Ureter (tissue), 1 donor: ENCODE measurements around the genes NDUFAF8, GCGR and ARHGDIA.

DNA sequence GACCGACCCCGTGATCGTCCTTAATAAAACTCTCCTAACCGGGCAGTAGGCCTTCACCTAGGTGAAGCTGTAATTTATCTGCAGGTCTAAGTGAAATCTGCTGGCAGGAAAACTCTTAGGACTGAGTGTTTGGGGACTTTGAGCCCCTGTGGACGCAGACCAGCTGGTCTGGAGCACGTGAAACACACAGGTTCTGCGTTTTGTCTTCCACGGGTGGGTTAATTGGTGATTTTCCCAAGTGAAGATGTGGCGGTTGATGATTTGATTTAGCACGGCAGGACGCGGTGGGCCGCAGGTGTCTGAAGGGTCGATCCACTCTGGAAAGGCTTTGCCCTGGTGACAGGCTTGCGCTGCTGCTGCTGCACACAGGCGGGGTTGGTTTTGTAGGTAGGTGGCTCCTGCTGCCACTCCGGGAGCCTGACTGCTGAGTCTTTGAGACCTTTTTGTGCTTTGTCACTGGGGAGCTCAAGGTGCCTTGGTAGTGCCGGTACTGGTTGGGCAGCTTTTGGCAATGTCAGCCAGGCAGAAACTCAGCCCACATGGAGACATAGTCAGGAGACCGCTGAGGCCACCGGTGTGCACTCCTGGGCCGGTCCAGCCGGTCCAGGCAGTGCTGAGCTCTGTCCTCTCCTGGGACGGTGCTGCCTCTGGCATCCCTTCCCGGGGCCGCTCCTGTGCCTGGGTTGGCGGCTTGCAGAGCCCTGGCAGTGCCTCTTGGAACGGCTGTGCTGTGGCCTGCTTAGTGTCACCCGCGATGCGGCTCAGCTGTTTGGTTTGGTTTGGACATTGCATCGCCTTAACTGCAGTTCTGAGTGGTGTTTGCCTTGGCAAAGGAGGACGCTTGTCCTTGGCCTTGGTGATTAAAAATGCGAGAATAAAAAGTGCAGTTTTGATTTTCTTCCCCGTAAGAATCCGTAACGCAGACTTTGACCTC lies 2.3 kb downstream of the BAIAP2 start:
- PRO-cap: no peak

DNA sequence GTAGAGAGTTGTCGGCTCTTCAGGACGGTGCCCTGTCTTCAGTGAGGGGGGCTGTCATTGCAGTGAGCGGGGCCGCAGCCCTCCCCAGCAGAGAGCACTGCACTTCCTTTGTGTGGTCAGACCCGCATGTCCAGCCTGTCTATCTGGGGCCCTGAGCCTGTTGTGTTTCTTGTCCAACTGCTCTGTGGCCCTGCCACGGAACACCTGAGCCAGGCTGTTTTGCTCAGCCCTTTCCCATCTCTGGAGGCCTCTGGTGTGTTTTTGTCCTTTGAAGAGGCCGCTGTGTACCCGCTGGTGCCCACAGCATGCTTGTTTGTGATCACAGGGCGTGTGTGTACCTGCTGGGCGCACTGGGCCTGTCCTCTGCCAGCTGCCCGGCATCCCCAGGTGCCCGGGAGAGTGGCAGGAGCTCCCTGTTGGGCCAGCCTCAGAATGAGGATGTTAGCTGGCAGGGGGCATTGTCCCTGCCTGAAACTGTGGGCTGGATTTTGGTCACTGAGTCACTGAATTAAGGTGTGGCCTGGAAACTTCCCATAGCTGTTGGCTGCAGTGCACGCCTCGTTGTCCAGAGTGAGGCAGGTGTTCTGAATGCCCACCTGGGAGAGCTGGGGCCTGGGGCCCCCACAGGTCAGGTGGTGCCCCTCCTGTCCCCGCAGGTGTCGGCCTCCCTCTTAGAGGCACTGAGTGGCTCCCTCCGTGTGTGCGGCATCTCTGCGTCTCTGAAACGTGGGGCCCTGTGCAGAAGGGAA lies 31.1 kb downstream of the BAIAP2 start:
- PRO-cap: no peak

DNA sequence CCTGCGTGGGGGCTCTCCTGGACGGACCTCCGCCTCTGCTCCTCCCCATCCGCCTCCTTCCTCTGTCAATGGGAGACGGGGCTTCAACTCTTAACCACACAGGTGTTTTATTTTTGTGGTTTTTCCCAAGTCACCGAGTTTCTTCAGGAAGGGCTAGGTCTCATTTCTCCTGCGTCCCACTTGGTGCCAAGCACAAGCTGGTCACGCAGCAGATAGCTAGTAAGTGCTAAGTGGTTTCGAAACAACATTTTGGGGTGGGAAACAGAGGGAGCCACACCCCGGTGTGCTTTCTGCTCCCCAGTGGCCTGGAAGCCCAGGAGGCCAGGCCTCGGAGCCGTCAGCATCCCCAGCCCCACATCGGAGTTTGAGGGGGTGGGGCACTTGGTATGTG lies 55.4 kb downstream of the BAIAP2 start:
- PRO-cap: no peak

DNA sequence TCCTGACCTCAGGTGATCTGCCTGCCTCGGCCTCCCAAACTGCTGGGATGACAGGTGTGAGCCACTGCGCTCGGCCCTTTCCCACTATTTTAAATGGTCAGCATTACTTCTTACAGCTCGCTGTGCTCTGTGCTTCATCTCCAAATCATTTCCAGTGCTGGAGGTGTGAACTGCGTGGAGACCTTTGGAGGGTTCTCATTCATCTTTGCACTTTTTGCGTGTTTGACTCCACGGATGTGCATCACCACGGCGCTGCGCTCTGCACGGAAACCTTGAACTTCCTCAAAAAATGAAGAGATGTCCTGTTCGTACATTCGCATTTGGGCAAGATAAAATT lies 10.5 kb upstream of the PVALEF start:
- PRO-cap: no peak

- PRO-cap: no peak
Observed at GRCh38 chr17:81155241-81155440, 10.2 kb upstream of the PVALEF start.

DNA sequence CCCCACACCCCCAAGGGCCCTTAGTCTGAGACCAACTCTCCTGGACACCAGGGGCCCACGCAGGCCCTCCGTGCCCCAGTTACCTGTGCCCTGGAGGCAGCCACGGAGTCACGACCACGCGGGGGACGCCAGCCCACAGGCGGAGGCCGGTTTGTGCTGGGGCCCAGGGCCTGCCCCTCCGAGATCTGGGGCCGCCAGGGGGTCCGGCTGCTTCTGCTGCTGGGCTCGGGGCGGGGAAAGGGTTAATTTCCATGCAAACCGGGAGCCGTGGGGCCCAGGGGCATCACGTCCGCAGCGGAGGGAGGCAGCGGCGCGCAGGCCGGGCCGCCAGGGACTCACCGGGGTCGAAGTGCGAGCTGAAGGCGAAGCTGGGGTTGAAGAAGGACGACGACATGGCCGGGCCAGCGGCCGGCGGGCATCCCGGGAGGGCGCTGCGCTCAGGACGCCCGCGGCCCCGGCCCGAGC lies 324 bp downstream of the PVALEF start:
- PRO-cap: no peak

- PRO-cap: bidirectional peak, plus-strand start at chr17:81239327, minus-strand start at chr17:81239055
Observed at GRCh38 chr17:81239160-81240497, at the start of gene NDUFAF8. TSS of gene NDUFAF8 (plus strand) at chr17:81239318.

DNA sequence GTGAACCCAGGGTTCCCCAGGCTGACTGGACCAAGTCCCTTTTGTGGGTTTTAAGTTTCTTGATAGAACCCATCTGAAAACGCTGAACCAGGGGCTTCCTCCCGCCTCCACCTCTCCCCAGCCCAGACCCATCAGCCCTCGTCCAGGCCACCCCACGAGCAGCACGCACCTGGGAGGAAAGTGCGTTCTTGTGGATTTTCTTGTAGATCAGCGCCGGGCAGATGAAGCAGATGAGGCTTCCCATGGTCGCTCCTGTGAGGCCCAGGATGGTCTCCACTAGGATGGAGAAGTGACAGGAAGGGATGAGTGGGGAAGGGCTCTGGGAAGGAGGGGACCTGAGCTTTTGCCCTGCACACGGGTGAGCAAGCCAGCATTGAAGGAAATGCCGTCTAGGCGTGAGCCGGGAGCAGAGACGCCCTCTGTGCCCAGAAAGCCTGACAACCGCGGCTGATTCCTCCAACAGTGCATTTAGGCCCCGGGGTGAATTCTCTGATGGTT lies 24.3 kb downstream of the SLC38A10 start:
- PRO-cap: no peak

DNA sequence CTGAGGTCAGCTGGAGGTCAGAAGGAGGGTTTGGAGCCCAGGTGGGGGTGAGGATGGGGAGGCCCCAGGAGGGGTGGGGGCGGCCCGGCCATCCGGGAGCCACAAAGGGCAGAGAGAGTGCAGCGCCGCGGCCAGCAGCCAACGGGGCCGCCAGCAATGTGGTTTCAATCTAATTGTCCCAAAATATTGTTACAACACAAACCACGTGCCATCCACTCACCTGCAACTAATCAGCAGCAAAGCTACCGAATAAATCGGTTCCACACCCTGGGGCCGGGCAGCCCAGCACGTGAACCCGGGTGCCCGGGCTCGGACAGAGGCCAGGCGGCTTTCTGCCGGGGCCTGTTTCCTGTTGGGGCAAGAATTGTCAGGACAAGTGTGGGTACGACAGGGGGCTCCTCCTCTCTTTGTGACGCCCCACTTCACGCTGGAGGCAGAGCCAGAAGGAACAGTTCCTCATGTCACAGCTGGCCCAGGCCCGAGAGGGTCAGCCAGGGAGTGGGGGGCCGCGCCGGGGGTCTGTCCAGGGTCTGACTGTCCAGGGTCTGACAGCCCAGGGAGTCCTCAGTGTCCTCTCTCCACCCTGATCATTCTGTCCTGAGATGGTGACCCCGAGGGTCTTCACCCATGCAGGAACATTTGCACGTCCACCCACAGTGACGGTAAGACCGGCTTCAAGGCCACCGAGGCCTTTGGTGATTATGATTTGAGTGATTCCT lies 28.5 kb upstream of the SLC38A10 start:
- PRO-cap: no peak

DNA sequence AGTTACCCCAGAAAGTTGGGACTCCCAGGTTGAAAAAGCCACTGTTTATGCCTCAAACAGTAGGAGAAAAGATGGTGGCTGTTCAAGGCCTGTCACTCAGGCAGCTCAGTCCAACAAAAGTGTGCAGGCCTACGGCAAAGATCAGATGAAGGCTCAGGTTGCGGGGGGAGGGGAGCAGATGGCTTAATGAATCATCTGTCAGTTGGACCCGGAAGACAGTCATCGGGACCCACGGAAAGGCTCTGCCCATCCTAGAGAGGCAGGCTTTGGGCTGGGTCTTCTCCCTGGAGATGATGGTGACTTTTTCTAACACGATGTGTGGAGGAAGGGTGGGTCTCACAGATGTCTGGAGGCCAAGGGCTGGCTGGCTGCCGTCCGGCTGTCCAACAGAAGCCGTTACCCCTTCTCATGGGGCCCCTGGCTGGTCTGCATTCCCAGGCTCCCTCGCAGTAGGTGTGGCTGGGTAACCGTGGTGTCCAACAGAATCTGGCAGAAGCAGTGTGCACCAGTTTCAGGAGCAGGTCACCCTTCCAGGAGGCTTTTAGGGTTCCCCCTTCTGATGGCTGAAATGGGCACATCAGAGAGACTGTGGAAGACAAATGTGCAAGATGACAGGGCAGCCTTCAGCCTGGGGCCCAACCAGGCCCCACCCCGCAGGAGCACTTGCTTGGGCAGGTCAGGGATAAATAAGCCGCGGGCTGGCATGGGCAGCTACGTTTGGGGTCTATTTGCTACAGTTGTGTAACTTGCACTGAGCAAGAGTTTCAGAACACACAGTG lies 45.2 kb upstream of the BAHCC1 start:
- PRO-cap: no peak

DNA sequence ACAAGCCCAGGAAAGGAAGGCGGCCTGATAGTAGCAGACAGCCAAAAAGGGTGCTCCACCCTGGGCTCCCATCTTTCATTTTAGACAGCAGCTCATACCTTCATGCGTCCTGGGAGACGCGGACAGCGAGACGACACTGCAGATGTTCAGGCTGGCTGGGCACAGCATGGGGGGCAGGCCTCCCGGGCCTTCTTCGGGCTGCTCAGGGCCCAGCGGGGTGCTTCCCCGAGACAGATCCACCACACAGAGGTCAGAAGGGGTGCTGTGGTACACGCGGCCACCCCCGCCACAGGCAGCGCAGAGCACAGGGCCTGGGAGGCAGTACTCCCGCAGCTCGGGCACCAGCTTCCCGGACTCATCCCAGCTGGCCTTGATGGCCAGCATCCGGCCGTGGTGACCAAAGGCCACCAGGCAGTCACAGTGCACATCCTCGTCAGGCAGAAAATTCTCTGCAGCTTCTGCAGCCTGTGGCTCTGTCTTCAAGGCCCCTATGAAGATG lies 2.0 kb downstream of the FAAP100 start:
- PRO-cap: no peak

DNA sequence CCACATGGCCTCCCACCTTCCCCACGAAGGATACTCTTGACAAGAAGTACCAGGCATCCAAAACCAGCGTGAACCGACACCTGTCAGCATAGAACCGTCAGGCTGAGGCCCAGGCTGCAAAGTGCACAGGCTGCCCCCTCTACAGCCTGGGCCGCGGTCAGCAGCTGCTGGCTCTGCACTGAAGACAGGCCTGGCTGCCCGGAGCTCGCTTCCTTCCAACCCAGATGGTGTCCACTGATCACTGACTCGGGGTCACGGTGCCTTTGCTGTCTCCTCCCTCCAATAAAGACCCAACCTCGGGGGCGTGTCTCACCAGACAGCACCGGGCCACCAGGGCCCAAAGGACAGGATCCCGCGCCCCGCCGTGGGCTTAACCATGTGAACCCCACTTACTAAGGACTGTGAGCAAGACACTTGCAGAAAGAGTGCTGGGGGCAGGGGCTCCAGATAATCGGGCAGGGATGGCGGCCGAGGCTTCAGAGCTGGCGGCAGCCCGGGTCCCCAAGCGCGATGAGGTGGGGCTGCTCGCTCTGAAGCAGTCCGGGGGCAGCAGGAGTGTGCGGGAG lies 731 bp downstream of the FAAP100 start:
- PRO-cap: no peak

GRCh38 chr17:81551905-81552273 lies 264 bp downstream of the FAAP100 start:
- PRO-cap: no peak

DNA sequence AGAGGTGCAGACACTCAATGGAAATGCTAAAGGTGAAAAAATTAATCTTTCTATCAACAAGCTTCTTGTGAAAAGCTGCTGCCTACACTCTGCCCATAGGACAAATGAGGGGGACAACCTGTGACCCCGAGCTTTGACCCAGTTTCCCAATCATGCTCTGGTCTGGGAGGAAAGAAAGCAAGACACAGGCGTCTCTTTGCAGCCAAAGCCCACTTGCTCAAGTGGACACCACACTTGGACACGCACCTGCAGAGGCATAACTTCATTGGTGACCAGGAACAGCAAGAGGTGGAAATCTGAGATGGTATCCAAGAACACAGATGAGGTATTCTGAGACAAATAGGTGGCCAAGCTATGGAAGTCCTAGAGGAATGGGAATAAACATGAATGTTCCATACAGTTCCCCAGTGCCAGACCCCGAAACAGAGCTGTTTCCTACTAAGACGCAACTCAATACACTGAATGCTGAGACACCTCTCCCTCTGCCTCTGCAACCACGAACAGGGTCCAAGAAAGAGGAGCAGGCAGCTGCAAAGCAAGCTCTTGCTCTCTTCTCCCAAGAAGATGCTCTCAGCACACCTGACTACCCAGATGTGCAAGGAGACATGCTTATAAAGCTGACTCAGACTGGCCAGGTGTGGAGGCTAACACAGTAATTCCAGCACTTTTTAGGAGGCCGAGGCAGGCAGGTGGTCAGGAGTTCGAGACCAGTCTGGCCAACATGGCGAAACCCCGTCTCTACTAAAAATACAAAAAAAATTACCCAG lies 15.2 kb upstream of the FAAP100 start:
- PRO-cap: no peak

DNA sequence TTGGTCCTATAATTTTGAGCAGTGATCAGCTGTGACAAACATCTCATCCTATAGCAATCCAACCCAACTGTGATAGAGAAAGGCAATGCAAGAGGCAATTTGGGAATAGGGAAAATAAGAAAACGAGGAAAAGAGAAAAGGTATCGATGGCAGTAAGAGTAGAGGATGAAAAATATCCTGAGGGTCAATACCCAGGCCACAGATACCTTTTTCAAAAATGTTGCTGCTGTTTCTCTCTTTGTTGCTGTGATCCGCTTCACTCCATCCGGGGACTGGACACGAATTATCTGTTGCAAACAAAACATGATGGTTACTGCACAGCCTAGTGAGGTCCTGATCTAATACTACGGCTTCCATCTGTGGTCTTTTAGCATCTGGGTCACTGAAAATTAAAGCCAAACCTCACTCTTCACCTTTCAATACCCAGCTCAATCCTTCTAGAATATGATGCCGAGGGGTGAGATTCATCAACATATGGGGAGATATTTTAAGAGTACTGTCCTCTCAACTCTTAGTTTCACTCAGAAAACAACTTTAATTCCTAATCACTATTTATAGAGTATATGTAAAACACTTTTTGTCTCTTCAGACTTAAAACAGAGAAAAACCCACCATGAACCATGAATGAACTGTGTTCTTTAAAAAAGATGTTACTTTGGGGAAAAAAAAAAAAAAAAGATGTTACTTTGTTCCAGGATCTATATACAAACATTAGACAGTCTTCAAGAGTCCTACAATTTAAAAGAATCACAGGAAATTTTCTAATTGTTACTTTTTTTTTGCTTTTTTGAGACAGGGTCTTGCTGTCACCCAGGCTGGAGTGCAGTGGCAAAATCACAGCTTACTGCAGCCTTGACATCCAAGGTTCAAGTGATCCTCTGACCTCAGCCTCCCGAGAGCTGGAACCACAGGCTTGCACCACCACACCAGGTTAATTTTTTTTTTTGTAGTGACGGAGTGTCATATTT lies 7.1 kb downstream of the NPLOC4 start:
- PRO-cap: no peak

GRCh38 chr17:81714115-81714388 lies 2.0 kb downstream of the SLC25A10 start:
- PRO-cap: no peak

DNA sequence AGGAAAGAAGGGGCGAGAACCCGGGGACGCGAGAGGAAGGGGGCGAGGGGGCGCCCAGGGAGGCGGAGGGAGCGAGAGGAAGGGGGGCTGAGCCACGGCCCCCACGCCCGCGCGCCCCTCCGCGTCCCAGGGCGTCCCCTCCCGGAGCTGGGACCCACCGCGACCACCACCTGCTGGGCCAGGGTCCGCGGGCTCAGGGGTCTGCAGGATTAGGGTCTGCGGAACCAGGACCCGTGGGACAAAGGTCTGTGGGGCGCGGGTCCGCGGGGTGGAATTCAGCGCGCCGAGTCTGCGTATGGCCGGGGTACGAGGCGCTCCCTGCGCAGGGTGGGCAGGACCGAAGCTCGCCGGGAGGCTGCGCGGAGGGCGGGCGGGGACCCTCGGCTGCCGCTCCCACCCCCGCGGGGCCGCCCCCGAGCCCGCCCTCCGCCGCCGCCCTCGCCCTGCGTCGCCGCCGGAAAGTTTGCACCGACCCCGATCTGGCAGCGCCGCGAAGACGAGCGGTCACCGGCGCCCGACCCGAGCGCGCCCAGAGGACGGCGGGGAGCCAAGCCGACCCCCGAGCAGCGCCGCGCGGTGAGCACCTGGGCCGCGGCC lies at the start of gene GCGR:
Gene GCGR (plus strand): TSS at position 477 of the 597 bp plus-strand sequence.
- PRO-cap: no peak

DNA sequence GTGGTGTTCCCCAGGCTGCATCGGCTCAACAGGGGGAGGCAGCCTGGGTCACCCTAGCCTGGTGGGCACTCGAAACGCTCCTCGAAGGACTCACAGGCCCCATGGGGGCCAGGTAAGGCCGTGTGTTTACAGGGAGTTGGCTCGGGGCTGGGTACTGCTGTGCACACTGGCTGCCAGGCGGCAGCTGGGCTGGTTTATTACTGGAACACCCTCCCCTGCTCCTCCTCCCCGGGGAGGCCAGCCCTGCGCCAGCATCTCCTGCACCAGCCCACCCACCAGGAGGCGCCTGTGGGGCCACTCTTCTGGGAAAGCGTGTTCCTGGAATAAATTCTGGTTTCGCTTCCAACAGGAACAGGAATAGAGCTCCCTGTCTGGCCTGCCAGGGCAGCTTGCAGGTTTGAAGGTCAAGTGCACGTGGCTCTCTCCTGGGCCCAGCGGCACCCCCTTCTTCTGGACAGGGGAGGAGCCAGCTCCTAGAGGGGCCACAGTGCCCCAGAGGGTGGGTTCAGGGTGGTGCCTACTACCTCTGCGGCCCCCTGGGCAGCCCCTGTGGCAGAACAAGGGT lies 11.4 kb downstream of the MCRIP1 start:
- PRO-cap: no peak

DNA sequence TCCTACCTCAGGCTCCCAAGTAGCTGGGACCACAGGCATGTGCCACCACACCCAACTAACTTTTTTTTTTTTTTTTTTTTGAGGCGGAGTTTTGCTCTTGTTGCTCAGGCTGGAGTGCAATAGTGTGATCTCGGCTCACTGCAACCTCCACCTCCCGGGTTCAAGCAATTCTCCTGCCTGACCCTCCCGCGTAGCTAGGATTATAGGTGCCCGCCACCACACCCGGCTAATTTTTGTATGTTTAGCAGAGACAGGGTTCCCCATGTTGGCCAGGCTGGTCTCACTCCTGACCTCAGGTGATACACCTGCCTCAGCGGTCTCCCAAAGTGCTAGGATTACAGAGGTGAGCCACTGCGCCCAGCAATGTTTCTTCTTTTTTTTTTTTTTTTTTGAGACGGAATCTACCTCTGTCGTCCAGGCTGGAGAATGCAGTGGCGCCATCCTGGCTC lies 4.0 kb downstream of the P4HB start:
- PRO-cap: no peak

DNA sequence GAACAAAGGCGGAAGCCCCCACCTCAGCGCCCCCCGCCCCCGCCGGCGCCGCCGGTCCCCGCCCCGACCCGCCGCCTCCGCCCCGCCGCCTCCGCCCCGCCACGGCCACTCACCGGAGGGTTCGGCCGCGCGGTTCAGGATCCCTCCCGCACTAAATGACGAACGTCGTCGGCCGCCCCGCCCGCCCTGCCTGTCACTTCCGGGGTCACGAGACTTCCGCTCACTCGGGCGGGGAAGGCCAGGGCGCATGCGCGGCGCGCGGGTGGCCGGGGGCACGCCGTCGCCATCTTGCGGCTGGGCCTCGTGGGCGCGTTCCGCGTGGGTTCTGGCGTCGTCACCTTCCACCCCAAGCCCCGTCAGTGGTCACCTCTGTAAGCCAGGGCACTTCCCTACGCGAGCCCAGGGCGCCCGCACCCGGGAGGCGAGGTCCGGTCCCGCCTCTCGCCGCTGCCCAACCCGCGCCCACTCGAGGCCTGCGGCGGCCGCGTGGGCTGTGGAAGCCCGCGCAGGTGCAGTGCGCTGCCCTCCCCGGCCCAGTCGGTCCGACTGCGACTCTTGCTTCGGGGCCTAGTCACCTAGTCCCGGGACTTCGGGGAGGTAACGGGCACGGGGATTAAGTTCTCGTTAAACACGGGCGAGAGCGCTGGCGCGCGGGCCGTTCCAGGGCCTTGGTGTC lies at the start of gene ARHGDIA:
Gene ARHGDIA (minus strand): TSS at position 153 of the 676 bp plus-strand sequence.
- PRO-cap: bidirectional peak, plus-strand start at position 248 of the sequence, minus-strand start at position 153 of the sequence